Myometrial cell (primary cell): ENCODE measurements around a stretch of chr20.

GRCh38 chr20:11979361-11979825 lies 61.7 kb downstream of the BTBD3 start:
- RAMPAGE, long total RNA, result no peak

GRCh38 chr20:13272596-13273037 lies 51.5 kb downstream of the ISM1 start:
- RAMPAGE, long total RNA, result no peak

DNA sequence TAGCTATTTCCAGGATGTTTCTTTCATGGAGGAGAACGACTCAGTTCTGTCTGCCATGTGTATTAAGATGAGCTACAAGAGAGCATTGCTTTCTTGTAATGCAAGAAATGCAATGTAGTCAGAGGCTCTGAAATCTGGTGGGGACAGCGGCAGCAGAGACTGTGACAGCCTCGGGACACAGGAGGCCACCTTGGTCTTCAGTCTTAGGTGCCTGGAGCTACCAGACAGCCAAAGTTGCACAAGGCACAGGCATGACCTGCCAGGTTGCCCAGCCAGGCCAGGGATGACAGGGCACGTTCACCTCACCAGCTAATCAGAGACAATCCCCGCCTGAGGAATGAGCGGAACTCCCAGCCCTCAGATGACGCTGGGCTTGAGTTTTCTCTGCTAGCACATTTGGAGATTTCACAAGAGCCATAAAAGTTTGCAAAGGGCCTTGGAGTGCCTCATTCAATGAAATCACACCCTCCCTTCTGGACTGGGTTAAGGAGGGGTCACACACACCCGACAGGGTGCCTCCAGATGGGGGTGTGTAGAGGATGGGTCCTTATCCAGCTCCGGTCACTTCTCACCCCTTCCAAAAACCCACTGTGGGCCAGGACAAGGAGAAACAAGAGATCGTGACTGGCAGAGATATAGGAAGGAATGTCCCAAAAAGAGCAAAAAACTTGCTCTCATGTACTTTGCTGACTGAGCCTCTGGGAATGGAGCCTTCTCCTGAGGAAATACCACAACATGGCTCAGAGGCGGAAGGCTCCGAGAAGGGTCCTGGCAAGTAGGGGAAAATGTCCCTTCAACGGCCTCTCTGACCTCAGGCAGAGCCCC lies 121.4 kb downstream of the ISM1 start:
- RAMPAGE, long total RNA, result no peak

- RAMPAGE, long total RNA, result no peak
Observed at GRCh38 chr20:13775842-13776395, 8.8 kb downstream of the ESF1 start.

DNA sequence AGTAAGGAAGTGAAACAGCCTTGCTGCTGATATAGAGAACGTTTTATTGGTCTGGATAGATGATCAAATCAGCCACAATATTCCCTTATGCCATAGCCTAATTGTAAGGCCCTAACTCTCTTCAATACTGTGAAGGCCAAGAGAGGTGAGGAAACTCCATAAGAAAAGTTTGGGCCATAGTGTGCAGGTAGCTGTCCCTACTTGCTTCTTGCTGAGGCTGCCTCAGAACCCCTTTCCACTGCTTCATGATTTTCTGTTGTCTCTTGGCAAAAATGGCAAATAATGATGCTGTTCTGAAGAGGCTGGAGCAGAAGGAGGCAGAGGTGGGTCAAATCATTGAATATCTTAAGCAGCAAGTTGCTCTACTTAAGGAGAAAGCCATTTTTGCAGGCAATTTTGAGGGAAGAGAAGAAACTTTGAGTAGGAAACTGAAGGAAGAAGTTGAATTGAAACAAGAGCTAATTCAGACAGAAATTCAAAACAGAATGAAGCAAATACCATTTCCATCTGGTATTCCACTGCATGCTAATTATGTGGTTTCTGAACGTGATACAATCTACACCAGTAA lies 131.9 kb downstream of the MACROD2 start:
- RAMPAGE, long total RNA, result no peak

GRCh38 chr20:14984812-14985499 lies 647.5 kb upstream of the FLRT3 start:
- RAMPAGE, long total RNA, result no peak

- RAMPAGE, long total RNA, result no peak
Observed at GRCh38 chr20:15196546-15197215, 859.3 kb upstream of the FLRT3 start.

DNA sequence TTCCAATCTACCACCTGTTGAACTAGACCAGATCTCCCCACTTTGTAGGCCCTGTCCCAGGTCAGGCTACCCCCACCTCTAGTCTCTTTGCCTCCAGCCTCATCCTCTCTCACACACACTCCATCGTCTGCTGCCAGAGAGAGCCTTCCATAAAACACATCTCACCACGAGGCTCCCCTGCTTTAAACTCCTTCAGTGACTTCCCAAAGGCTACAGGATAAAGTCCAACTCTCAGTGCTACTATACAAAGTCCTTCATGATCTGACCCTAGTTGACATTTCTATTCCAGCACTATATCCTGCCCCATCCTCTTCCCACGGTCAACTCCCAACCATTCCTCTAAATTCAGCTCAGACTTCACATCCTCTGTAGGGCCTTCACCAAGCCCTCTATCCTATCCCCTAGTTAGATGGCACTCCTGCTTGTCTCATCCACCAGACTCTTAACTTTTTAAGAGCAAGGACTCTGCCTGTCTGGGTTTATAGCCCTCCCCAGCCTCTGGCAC lies 36.2 kb downstream of the KIF16B start:
- RAMPAGE, long total RNA, result no peak

- RAMPAGE, long total RNA, result no peak
Observed at GRCh38 chr20:16574491-16575390, 1.5 kb upstream of the KIF16B start.

DNA sequence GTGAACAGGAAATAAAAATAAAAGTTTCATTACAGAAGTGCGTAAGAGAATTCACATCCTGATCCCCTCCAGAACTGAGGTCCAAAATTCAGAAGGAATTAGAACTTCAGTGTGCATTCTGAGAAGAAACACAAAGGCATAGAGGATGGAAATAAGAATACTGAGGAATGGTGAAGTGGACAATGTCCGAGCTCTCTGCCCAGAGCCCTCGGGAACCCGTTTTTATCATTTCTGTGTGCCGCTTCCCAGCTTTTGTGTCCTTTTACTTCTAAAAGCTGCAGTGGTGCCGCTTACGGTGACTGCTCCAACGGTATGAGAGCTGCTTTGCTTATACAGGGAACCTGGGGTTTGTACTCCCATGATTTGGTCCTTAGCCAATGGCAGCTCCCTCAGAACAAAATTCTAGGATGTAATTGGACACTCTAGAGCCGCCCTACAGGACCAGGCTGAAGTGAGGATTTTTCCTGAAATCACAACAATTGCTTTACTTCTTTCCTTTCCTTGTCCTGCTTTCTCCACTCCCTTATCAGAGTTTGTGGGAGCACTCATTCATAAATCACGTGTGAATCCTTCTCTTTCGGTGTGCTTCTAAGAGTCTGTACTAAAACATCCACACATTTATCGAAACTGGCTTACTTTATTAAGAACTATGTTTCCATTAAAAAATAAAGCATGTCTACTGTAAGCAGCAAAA lies 24.2 kb upstream of the PCSK2 start:
- RAMPAGE, long total RNA, result no peak

- RAMPAGE, long total RNA, result no peak
Observed at GRCh38 chr20:17571069-17571467, 1.2 kb downstream of the DSTN start.

DNA sequence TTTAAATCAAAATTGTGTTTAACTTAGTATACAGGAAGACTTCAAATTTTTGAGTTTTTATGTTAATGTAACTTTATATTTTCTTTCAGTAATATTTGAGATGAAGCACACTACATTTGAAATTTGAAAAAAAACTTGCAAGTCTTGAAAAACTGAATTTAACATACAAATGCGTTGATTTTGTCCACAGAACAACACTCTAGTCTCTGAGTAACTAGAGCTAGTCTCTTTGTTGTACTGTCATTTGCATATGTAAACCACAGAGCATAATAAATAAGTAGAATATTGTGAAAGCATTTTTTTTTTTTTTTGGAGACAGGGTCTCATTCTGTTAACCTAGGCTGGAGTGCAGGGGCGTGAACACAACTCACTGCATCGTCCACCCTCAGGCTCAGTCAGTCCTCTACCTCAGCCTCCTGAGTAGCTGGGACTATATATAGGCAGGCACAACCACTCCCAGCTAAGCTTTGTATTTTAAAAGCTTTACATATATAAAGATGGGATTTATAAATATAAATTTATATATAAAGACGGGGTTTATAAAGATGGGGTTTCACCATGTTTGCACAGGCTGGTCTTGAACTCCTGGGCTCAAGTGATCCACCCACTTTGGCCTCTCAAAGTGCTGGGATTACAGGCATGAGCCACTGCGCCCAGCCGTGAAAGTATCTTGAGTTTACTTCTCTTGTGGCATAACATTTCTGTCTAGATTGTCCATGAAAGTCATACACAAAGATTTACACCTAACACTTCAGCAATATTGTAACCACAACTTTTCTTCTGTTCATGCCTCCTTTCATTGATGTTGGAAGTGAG lies 5.5 kb downstream of the DSTN start:
- RAMPAGE, long total RNA, result no peak

GRCh38 chr20:17634702-17635776 lies 47.0 kb downstream of the RRBP1 start:
- RAMPAGE, long total RNA, result no peak

DNA sequence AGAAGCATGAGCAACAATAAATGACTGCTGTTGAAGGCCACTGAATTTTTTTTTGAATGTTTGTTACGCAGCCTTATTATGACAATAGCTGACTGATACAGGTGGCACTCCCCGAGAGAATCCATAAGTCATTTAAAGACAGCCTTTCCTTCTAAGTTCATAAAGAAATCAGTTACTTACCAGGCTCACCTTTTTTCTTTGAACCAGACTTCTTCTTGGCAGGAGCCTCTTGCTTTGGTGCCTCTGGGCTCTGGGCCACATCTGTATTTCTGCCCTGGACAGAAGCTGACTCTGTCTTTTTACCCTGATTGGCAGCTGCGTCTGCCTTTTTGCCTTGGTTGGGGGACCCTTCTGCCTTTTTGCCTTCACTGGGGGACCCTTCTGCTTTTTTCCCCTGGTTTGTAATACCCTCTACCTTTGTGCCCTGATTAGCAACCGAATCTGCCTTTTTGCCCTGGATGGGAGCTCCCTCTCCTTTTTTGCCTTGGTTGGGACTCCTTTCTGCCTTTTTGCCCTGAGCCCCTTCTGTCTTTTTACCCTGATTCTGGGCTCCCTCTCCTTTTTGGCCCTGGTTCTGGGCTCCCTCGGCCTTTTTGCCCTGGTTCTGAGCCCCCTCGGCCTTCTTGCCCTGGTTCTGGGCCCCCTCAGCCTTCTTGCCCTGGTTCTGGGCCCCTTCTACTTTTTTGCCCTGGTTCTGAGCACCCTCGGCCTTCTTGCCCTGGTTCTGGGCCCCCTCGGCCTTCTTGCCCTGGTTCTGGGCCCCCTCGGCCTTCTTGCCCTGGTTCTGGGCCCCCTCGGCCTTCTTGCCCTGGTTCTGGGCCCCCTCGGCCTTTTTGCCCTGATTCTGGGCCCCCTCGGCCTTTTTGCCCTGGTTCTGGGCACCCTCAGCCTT lies 23.4 kb downstream of the RRBP1 start:
- RAMPAGE, long total RNA, result no peak

DNA sequence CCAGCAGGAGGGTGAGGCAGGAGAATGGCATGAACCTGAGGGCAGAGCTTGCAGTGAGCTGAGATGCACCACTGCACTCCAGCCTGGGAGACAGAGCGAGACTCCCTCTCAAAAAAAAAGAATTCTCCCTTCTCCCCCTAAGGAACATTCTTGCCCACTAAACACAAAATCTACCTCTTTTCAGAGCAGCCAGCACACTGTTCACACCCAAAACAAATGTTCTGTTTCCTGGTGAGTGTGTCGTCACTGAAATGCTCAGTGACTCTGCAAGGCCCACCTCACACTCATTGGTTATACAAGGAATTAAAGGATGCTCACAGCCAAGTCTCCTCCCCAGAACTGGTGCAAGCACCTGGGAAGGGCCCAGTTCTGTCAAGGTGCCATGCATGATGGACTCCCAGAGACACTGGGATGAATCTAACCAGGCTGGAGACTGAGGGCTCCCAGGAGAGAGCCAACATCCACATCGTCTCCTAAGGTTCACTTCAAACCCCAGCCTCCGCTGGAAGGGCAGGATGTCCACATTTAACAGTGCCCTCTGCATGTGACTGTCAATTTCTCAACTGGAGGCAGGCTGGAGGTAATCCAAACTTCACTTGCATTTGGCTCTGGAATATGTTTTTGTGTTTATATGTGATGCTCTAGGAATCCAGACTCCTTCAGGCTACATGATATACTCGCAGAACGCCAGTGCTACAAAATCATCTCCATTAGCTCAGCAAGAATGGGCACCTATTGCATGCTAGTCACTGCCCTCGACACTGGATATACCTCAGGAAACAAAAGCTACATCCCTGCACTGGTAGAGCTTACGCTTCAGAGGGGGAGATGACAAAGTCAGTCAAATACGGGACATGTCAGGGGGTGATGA lies 7.2 kb downstream of the RRBP1 start:
- RAMPAGE, long total RNA, result no peak

DNA sequence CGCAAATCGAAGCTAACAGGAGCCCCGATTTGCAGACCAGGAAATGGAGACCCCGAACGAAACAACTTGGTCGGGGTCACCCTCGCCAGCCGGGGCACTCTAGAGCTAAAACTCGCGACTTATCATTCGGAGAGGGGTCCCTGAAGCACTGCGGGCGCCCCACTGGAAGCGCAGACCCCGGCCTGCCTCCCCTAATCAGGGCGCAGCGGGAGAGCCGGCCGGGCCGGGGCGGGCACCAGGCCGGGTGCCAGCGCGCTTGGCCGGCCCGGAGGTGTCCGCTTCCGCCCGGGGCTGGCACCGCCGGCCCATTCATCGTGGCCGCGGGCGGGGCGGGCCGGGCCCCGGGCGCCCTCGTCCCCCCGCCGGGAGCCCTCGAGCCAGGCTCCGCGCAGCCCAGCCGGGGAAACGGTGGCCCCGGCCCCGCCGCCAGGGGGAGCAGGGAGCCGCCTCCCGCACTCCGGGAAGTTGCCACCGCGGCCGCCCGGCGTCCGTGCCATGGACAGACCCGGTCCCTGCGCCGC lies 1.1 kb downstream of the RRBP1 start:
- RAMPAGE, long total RNA, result no peak

DNA sequence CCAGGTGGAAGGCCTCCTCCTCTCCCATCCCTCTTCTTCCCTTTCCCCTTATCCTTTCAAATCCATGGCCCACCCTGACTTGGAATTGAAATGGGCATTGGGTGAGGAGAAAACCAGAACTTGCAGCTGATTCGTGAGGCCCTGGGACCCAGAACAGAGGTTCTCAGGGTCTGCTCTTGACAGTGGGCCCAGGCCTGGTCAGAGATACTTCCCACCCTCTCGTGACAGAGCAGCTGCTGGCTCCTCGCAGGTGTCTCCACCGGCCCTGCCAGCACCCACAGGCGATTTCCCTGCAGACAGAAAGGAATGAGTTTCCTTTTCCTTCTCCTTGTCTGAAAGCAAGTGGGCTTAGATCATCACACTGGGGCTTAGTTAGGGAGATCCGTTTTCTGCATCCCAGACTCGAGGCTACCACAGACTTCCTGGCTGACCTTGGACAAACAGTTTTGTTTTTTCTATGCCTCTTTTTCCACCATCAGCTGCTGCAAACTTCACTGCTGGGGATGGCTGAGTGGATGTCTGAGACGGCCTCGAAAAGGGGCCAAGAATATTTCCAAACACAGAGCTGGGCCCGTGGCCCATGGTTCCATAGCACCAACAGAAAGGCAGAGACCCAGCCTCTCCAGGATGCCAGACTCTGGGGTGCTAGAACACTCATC lies 86.4 kb downstream of the BANF2 start:
- RAMPAGE, long total RNA, result no peak

GRCh38 chr20:17878451-17879139 lies 90.0 kb downstream of the SNX5 start:
- RAMPAGE, long total RNA, result no peak

GRCh38 chr20:17938726-17939385 lies 29.7 kb downstream of the SNX5 start:
- RAMPAGE, long total RNA, result no peak

GRCh38 chr20:18057220-18057402 lies 605 bp downstream of the OVOL2 start:
- RAMPAGE, long total RNA, result no peak